Smooth muscle cell (in vitro differentiated cells): ENCODE results near the genes PODXL and TMEM140.

DNA sequence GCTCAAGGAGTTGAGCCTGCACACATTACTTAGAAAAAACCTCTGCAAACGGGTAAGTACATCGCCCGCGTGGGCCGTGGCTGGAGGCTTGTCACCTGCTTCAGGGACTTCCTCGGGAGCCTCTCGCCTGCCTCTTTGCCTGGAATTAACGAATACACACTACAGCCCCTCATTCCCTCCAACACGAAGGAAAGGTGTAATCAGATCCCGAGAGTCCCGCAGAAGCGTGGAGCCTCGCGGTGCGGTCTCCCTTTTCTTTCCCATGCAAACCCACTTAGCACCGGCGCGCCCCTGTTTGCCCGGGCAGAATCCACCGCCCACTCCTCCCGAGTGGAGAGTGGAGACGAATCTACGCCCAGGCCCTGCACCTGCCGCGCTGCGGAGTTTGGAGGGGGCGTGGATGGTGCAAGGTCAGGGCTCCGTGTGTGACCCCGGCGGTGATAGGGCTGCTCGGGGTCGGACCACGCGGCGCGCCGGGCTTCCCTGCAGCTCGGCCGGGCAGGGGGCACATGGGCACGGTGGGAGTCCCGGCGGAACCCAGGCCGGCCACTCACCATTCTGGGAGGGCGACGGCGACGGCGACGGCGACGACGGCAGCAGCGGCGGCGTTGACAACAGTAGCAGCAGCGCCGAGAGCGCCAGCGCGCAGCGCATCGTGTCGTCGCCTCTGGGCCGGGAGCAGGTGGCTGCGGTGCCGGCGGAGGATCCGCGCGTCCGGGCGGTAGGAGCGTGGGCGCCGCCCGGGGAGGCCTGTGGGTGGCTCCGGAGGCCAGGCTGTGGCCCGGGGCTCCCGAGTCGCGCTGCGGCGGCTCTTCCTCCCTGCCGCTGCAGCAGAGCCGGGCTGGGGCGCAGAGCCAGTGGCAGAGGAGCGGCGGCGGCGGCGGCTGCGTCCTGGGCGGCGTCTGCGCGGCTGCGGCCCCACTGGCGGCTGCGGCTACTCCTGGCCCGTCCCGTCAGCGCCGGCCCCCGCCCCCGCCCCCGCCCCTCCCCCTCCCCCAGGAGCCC lies at the start of gene PODXL:
Gene PODXL (minus strand): TSS at position 923 of the 1,005 bp plus-strand sequence.
- RAMPAGE, long total RNA: no peak

DNA sequence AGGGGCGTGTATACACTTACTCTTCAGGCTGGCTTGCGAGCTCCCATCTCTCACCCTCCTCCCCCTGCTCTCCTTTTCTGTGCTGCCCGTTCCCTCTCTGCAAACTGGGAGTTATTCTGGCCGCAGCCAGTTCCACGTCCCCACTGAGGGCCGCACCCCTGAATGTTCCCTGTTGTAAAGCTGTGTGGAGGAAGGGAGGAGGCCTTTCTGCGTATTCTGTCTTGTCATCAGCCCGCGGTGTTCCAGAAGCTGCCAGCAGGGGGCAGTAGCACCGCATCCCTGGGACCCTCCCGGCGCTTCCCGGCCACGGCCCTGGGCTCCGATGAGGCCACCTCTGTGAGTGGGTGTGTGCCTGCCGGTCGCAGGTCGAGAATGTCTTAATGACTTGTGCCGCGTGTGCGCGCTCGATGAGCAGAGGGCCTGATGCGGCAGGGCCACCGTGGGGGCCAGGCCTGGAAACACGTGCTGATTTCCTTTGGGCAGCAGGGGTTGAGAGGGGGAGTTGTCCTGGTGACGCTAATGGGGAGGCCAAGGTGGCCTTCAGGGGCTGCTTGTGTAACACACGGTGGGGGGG lies 135.6 kb upstream of the PODXL start:
- RAMPAGE, long total RNA: no peak

- RAMPAGE, long total RNA: no peak
Measured at GRCh38 chr7:131826934-131827401, 270.5 kb upstream of the PODXL start.

DNA sequence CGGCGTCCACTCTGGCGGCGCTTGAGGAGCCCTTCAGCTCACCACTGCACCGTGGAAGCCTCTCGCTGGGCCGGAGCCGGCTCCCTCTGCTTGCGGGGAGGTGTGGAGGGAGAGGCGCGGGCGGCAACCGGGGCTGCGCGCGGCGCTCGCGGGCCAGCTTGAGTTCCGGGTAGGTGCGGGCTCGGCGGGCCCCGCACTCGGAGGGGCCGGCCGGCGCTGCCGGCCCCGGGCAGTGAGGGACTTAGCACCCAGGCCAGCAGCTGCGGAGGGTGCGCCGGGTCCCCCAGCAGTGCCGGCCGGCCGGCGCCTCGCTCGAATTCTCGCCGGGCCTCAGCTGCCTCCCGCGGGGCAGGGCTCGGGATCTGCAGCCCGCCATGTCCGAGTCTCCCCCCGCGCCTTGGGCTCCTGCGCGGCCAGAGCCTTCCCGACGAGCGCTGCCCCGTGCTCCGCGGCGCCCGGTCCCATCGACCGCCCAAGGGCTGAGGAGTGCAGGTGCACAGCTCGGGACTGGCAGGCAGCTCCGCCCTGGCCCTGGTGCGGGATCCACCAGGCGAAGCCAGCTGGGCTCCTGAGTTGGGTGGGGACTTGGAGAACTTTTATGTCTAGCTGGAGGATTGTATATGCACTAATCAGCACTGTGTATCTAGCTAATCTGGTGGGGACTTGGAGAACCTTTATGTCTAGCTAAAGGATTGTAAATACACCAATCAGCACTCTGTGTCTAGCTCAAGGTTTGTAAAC lies 353.0 kb upstream of the PODXL start:
- RAMPAGE, long total RNA: no peak

DNA sequence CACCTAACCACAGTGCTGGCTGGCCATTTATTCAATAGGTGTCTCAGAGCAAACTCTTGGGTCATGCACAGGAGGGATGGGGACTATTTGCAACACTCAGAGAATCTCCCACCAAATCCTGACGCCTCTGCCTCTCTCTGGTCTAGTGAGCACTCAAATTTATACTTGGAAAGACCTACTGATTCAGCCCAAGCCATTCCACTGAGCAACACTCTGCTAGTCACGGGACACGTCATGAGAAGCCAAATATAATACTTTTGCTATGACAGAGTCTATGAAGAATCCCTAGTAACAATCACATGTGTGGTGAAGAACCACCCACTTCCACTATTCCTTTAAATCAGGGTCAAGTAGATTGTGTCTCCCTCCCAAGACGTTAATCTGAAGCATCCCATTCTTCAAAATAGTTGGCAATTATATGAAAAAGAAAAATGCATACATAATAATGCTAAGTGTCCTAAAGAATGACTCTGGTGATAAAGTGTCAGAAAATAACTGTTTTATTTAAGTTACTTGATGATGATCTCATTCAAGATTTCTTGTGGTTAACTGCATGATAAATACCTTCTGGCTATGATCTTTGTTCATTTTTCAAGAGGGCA lies 28.5 kb downstream of the CHCHD3 start:
- RAMPAGE, long total RNA: no peak

GRCh38 chr7:133670616-133671391 lies 417.9 kb downstream of the EXOC4 start:
- RAMPAGE, long total RNA: no peak

- RAMPAGE, long total RNA: no peak
Measured at GRCh38 chr7:133767675-133768329, 359.3 kb upstream of the LRGUK start.

GRCh38 chr7:134502387-134502938 lies 24.9 kb upstream of the AKR1B10 start:
- RAMPAGE, long total RNA: no peak

GRCh38 chr7:134564914-134565269 lies 16.0 kb downstream of the AKR1B15 start:
- RAMPAGE, long total RNA: no peak

DNA sequence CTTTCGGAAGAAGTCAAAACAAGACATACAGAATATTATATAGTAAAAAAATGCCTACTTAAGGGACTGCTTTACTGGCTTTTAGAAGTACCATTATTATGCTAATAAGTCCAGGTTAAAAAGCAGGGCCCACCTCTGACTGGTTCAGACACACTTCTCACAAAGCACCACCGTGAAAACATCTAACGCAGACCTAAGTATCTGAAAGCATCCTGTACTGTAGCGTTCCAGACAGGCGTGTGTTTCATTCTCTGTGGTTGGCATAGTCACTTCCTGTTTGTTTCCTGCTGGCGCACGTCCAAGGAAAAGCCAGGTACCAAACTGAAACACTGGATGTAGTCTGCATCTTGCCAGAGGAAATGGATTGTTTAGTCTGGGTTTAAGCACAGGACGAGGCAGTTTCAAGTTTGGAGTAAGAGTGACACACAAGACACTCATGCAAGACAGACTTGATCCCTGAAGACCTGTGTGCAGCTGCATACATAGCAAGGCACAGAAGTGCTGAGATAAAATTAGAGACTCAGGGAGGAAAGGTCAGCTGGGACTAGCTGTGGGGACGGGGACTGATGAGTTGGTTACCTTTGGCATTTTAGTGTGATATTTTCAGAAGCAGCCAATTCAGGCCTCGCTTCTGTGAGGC lies 23.2 kb downstream of the BPGM start:
- RAMPAGE, long total RNA: no peak

DNA sequence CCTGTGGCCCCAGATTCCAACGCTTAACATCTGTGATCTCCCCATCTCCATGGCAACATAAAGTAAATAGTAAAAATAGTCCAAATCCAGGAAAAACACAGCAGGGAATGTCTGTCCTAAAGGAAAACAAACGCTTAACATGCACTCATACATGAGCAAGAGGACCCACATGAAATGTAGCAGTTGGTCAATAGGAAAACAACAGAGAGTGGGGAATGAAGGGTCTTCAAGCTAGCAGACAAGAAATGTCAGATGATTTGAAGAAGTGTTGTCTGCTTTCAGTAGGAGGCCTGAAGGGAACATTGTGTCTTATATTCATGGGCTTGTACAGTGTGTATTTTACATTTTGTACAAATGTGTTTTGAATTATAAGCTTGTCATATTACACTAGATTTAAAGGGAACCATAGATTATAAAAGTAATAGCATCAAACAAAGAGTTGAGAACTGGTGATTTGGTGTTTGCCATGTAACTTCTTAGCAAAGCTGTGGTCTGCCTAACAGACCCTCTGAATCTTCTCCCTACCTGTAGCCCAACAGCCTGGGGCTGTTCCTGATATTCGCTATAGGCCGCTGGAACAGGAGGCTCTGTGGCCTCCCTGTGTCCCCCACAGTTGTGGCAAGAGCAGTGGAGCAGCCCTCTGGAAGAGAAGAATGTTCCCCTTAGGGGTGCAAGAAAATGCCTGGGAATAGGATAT lies 58.7 kb upstream of the CALD1 start:
- RAMPAGE, long total RNA: no peak

DNA sequence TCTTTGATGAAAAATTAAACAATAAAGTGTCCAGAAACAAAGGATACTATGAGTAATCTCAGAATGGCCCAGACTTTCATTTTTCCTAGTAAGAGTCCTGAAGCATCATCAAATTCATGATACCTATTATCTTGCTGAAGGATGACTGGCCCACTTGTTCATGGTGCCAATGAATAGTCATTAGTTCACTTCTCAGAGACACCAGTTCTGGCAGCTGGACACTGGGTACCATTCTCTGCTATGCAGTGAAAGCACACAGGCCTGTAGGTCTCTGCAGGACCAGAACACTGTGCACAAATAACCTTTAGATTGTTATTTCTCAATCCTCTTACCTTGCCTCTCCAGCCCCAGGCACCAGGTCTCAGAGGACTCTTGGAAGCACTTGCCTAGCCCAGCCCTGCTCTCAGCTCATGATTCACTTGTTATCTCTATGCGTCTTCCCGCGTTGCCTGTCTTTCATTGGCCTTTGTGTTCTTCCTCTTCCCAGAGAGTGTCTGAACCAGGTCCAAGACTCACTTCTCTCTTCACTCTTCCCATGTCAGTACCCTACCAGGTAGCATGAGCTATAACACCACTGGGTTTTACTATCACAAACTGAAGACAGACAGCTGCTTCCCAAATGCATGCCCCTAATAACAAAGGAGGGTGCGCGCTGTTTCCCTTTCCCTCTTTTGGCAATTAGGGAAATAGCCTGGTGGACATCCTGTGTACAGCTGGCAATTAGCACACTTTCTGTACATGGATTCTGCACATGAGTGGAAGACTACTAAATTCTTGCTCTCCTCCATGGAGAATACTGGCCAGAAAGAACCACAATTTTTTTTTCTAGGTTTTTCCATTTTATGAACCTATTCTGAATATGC lies 97.9 kb upstream of the AGBL3 start:
- RAMPAGE, long total RNA: no peak

DNA sequence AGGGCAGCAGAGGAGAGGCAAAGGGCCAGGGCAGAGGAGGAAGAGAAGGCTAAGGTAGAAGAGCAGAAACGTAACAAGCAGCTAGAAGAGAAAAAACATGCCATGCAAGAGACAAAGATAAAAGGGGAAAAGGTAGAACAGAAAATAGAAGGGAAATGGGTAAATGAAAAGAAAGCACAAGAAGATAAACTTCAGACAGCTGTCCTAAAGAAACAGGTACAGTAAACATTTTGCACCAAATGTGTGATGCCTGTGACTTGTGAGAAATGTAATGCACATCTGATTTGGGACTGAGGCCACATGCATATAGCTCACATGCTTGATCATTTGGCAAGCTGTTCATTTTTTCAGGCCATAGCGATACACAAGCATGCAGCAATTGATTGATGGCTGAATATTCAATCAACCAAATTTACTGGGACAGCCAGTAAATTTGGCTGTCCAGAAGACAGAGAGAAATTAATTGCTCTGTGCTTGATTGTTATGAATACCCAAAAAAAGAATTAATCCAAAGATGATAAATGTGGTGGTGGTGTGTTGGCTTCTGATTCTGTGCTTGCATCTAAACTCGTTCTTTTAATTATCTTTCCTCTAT lies 52.3 kb upstream of the AGBL3 start:
- RAMPAGE, long total RNA: no peak

DNA sequence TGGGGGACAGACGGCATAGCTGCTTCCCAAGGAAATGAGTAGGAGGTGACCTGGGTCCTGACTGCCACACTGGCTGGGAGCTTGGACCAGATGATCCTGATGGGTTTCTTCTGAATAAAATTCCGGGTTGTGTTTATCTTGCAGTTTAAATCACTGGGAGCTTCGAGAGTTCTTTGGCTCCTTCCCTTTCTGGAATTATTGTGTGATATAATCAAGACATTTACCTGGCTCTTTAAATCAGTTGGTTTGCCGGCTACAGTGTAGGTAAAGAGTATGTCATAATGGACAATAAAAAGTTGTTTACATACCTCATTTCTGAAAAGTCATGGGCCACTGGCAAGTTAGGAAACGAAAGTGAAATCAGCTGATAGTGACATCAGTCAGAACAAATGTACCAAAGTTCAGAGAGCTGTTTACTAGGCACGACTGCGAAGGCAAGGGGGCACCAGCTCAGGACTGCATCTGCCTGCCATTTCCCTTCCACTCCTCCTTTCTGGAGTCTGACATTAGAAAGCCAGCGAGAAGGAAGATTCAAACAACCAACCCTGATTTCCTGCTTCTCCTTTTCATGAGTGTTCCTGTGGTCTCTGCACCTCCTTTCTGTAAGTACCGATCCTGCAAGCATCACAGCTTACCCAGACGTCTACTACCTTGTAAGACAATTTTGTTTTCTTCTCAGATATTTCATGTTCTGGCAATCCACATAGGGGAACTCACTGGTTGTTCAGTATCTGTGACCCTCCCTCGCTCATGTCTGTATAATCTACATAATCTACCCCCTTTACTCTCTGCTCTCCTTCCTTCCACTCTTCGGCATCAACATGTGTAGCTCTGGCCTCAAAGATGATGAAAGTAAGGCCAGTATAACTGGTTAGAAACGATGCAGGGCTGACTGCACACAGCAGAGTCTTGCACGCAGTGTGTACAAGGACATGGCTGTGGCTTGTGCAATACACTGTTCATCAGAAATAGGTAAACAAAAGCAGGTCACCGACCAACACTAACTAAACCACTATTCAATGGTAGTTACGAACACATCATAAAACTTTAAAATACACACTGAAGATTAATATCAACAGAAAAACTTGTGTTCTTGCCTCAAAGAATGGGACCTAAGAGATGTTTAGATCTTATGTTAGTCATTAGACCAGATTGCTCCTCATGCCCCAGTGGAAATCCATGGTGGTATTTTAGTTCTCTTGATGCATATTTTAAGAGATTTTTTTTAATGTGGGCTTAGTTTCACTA lies at the start of gene TMEM140:
Gene TMEM140 (plus strand): TSS at position 404 of the 1,248 bp plus-strand sequence.
- RAMPAGE, long total RNA: no peak

- RAMPAGE, long total RNA: no peak
Measured at GRCh38 chr7:135150137-135150803, 2.4 kb downstream of the TMEM140 start.

GRCh38 chr7:135158019-135158952 lies 10.4 kb downstream of the TMEM140 start:
- RAMPAGE, long total RNA: no peak

GRCh38 chr7:135160807-135161348 lies 9.6 kb downstream of the CYREN start:
- RAMPAGE, long total RNA: no peak

DNA sequence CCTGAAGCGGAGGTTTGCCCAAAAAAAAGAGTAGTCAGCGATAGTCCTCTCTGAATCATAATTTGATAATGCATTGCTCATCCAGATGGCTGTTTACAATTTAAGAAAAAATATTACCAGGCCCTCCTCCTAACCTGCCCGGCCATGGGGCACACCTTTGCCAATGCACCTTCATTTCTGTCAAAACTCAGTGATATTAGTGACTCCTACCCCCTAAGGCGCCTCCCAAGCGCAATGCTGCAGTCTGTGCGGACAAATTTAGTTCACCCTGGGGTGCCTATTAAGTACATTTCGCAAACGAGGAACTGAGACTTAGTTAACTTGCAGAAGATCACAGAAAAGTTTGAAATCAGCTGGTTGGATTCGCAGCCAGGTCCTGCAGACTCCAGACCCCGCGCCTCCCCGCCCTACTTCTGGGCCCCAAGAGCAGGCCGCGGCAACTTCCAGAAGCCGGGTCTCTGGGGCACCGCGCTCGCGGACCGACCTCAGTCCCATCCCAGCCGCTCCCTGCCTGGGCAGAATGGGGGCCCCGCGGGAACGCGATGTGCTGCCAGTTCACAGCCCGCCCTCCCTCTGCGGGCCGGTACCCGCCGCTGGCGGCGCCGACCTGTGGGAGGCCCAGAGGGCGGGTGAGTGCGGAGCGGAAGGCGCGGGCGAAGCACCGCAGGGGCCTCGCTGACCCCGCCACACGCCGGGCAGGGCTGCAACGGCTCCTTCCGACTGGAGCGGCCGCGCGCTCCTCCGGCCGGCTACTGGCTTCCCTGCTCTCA lies 530 bp downstream of the CYREN start:
- RAMPAGE, long total RNA: no peak

DNA sequence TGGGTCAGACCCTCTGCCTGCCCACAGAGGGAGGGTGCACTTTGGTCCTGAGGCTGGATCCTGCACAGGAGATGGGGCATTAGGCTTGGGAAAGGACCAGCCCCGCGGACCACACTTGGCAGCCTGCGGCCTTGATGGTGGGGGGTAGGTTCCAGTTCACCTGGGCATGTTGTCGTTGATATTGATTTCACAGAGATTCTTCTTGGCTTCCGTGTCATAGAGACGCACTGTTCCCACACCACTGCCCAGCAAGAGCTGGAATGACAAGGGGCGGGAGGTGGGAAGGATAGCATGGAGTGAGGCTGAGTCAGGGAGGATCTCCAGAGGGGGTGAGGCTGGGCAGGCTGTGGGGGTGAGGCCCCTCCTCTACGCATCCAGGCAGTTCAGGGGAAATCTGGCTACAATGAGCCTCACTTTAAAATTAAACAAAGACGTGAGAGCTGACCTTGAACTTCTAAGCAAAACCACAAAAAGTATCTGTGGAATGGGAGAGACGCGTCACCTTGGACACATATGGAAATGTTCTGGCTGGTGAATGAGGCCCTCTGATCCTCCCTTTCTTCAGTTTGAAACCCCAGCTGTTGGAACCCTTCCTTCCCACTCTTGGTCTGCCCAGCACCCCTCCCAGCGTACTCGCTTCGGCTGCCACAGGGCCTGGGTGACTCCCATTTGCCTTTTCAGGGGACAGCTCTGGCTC lies 17.8 kb downstream of the WDR91 start:
- RAMPAGE, long total RNA: no peak

DNA sequence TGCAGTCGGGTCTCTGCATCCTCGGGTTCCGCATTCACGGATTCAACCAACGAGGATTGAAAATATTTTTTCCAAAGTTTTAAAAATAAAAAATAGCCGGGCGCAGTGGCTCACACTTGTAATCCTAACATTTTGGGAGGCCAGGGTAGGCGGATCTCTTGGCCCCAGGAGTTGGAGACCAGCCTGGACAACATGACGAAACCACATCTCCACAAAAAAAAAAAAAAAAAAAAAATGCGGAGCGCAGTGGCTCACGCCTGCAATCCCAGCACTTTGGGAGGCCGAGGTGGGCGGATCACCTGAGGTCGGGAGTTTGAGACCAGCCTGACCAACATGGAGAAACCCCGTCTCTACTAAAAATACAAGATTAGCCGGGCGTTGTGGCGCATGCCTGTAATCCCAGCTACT lies 877 bp upstream of the WDR91 start:
- RAMPAGE, long total RNA: no peak